Endometrial microvascular endothelial cells (primary cell): ENCODE measurements around the genes SPP1 and PPM1K.

- RAMPAGE, long total RNA: no peak
Observed at GRCh38 chr4:87502572-87503453, 26.4 kb downstream of the SPARCL1 start.

DNA sequence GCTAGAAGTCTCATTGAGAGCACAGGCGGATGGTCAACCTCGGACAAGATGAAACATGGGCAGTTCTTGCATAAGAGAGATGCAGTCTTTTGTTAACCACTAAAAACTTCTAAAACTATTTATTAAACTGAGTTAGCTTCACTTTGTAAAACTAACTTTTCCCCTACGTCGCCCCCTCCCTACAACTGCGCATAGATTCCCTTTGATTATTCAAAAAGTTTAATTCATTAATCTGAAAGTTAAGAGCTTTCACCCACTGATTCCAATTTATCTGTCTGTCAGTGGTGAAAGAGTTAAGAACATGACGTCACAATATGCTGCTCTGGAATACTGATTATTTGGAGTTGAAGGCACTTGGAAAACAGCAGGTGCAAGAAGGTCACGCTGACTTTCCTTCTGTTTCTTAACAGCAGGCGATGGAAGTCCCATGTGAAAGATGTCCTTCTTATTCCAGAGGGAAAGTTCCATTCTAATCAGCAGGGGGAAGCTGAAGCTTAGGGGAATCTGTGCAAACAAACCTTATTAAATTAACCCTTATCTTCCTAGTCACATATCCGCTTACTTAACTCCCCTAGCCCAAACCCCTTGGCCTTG is 29.7 kb downstream of the DMP1 start:
- RAMPAGE, long total RNA: no peak

DNA sequence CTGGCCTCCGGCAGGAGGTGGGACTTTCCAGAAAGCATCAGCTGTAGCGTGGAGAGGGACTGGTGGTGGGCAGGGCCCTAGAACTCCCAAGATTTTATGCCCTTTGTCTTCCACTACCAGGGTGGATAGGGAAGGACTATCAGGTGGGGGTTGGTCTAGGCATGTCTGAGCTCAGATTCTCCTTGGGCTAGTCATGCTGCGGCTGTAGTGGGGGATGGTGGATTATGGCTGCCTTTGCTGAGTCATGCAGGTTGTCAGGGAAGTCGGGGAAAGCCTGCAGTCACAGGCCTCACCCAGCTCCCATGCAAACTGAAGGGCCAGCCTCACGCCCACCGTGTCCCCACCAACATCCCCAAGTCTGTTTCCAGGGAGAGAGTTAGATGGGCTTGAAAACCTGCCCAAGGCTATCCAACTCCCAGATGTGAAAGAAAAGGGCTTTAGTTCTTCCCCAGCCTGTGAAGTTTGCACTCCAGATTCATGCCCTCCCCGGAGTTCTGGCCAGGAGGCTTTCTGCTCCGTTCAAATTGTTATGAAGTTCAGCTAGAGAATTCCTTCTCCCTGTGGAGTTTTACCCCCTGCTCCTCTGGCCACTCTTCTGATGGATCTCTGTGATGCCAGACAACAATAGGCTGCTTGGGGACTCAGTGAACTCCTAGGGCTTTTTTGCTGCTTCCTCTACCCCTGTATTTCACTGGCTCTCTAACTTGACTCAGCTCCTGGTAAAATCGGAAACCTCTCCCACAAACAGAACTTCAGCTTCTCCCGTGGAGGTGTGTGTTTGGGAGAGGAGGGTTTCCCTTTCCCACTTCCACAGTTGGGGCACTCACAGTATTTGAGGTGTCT is 13.3 kb upstream of the MEPE start:
- RAMPAGE, long total RNA: no peak

GRCh38 chr4:87975337-87975998 is at the start of gene SPP1:
Gene SPP1 (plus strand): TSS chr4:87975714.
- RAMPAGE, long total RNA: no peak

- RAMPAGE, long total RNA: no peak
Observed at GRCh38 chr4:87982236-87982884, 6.8 kb downstream of the SPP1 start.

DNA sequence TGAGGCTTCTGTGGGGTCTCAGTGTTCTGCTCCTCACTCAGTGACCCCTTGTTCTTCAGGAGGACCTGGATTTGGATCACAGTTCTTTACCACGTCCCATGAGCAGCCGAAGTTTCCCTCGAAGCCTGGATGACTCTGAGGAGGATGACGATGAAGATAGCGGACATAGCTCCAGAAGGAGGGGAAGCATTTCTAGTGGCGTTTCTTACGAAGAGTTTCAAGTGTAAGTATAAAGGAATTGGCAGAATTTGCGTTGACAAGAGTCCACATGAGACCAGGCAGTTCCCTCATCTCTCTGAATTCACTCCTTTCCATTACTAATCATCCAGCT is 60.4 kb downstream of the PKD2 start:
- RAMPAGE, long total RNA: no peak

DNA sequence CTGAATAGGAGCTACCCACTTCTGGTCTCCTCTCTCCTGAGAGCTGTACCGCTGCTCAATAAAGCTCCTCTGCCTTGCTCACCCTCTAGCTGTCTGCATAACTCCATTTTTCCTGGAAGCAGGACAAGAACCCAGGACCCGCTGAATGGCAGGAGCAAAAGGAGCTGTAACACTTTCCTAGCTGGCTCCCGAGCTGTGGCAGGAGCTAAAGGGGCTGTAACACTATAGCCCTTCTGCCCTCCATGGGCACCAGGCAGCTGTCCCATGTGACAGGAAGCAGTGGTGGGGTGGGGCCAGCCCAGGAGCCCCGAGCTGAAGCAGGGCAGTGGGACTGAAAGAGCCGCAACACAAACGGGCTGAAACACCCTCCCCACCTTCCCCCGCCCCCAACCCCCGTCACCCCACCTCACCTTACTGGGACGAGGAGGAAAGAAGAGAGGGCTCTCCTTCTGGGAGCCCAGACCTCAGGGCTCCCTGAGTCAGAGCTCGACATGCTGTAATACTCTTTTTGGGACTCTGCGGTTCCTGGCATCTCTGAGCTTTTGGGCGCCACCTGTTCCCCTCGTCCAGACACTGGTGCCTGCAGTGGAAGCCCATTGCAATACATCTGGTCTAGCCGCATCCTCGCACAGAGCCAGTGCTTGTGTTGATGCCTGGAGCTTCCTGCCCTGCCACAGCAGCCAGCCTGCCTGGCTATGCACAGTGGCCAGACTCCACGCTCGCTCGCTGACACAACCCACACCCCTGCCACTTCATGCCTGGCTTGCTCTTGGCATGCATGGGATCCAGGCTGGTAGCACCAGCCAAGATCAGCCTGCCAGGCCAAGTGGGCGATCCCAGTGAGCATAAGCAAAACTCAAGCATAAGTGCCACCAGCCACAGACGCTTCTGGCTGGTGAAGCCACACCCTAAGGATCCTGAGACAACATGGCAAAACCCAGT is 39.3 kb downstream of the PPM1K start:
- RAMPAGE, long total RNA: no peak

GRCh38 chr4:88283770-88284842 is at the start of gene PPM1K:
Gene PPM1K (minus strand): TSS chr4:88284561.
- RAMPAGE, long total RNA: no peak

DNA sequence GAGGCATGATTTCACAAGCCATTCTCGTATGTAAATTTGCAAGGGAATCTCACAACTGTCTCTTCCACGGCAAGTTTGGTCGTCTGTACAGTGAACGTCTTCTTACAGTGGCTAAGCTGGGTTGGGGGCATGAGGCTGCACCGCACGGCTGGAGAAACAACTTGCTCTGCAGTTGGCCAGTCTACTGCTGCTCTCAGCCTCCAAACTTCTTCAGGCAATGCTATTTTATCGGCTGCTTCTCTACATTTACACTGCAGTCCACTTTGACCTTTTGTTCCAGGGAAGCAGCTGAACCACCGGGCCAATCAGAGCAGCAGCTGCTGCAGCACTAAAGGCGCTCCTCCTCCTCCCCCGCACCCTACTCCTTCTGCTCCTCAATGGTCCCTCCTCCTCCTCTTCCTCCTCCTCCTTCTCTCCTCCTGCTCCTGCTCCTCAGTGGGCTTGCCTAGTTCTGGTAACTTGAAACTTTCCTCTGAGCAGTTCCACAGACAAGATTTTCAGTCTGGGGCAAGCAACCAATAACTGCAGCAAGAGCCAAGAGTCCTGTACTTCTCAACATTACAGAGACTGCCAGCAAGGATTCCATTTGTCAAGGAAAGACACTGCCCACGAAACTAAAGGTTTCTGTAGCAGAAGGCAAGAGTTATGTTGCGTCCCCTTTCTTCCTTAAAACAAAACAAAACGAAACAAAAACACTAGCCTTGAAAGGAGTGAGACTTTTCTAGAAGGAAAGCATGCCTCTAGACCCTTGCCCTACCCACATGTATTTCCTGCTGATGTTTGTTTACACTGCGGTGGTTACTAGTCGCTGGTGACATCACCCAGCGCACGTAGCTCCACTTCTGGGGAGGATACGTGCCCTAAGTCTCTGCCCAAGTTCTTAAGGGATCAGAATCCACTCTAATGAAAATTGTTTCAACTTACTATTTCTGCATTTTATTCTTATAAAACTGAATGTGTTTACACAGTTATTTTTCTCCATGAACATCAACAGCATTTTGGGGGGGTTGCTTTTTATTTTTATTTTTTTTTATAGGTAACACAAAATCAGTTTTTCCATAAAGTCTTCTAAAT is 125.7 kb upstream of the NAP1L5 start:
- RAMPAGE, long total RNA: no peak

DNA sequence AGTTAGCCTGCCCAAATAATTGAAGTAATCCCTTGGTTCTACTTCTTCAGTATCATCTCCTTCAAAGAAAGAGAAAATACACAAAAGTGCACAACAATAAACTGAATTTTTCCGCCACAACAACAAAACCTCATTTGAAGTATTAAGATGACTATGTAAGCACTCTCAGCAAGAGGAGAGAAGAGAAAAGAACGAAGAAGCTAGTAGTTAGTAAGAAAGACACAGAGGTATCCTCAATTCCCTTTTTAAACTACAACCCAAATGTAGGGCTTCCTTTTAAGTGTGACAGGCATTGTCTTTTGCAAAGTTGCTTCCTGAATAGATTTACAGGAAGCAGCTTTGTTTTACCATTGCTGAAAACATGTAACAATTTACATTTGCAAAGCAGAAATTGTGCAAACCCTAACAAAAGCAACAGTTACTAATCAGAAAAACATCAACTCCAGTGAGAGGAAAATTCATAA is 96.5 kb downstream of the FAM13A start:
- RAMPAGE, long total RNA: no peak

DNA sequence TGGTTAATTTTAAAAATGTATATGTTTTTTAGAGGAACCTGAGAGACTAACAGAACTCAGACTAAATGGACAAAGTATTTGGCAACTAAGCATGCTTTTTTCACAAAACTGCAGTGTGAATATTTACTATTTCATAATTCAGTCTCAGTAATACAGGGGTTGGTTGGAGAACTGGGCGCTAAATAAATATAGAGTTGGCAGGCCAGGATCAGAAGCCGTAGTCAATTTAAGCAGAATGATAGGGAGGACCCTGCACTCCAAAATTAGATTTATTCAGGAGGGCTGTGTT is 5.8 kb downstream of the TIGD2 start:
- RAMPAGE, long total RNA: no peak

- RAMPAGE, long total RNA: no peak
Observed at GRCh38 chr4:89742872-89743695, 93.9 kb downstream of the SNCA start.

- RAMPAGE, long total RNA: no peak
Observed at GRCh38 chr4:89929320-89930159, 34.9 kb downstream of the MMRN1 start.

DNA sequence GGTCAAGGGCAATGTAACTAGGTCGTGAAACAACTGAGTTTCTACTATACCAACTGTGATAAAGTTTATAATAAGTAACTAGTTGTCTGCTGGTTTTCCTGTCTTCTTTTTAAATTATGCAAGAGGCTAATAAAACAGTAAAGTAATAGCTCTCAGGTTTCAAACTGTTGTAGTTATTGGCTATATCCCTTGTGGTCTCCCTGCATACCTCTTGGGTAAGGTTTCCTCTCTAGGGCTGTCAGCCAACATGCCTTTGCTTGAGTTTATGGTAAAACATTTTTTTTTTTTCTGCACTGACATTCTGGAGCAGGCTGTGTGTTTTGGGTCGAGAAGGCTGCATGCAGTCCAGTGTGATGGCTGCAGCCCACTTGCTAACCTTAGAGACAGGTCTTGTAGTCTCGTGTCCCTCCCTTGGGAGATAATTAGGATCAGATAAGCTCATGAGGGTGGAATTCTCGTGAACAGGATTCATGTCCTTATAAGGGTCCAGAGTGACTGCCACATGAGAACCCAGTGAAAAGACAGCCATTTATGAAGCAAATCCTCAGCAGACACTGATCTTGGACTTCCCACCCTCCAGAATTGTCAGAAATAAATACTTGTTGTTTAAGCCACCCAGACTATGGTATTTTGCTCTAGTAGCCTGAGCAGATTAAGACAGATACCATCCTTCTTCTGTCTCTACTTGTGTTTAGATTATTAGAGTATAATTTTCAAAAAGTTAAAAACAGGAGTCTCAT is 831.2 kb downstream of the CCSER1 start:
- RAMPAGE, long total RNA: no peak

GRCh38 chr4:94412622-94413673 is 38.8 kb upstream of the PDLIM5 start:
- RAMPAGE, long total RNA: no peak

GRCh38 chr4:94519855-94520498 is 68.2 kb downstream of the PDLIM5 start:
- RAMPAGE, long total RNA: no peak

- RAMPAGE, long total RNA: no peak
Observed at GRCh38 chr4:94603420-94604134, 151.8 kb downstream of the PDLIM5 start.

GRCh38 chr4:94666187-94666695 is 91.5 kb upstream of the BMPR1B start:
- RAMPAGE, long total RNA: no peak

DNA sequence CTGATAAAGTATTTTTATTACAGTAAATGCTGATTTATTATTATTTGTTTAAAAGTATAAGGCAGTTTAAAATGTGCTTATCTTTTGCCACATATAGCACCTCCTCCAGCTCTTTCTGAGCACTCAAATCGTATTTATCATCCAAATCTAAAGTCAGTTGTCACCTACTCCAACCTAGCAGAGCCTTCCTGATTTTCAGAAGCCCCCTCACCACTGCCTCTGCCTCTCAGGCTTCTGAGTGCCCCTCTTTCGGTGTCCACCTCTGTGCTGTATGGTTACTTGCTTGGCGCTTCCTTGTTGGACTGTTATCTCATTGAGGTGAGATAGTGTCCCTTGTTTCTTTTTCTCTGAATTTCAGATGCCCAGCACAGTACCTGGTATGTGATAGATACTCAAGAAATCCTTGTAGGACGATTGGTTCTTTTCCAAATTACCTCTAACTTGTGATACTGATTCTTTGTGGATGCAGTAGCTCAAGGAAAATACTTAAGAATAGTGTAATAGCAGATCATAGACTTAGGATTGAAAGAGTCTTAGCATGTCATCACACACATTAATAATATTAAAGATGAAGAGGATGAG is 2.7 kb downstream of the BMPR1B start:
- RAMPAGE, long total RNA: no peak

- RAMPAGE, long total RNA: no peak
Observed at GRCh38 chr4:94995448-94996458, 238.0 kb downstream of the BMPR1B start.